HL-60 (cell line): ENCODE data around the genes OVOL3, POLR2I, ZNF345, ZNF420, ZNF383 and ZNF569.

DNA sequence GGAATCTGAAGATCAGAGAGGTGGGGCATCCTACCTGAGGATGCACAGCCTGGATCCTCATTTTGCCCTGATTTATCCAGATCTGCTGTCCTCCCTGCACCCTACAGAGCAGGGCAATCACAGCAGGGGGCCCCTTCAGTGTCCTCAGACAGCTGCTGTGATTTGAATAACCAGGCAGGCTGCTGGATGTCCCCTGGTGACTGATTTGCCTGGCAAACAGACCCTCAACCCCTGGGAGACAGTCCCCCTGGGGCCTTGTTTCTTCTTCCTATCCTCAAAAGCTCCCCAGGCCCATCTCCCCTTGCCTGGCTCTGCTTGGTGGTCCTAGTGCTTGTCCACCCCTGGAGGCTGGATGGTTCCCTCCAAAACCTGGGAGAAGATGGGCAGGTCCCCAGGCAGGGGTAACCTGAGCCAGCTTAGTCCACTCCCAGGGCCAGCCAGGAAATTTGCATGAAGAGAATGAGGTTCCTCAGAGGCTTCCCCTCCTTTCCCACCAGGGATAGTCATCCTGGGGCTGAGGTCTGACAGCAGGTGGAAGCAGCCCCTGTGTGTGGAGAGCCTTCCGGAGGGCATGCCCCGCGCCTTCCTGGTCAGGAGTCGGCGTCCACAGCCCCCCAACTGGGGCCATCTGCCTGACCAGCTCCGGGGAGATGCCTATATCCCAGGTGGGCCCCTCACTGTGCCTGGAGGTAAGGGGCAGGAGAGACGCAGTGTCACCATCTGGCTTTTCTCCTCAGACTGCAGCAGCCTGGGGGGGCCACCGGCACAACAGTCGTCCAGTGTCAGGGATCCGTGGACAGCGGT lies at the start of gene OVOL3:
TSS of gene OVOL3 (plus strand) at position 512 of the 804 bp plus-strand sequence.
- RRBS, result 99% methylated on average over 4 of the region's 11 CpGs

DNA sequence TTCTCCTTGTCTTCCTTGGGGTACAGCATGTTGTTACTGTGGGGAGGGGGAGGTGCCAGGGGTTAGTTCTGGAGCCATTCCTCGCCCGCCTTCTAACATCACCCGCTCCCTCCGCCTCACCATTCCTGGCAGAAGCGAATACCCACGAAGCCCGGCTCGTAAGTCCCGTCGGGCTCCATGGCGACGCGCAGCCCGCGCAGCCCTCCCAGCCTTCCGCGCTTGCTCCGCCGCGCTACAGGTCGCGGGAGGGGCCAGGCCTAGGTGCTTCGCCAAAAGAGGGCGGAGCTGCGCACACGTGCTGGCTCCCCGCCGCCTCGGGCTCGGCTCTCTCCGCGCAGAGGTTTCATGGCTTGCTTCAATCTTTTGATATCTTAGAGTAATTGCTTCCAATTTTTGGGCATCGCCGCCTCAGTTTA lies at the start of gene POLR2I:
TSS of gene POLR2I (minus strand) at position 198 of the 416 bp plus-strand sequence.
- RRBS, result no CpG with 5 or more reads among the region's 34 CpGs

GRCh38 chr19:36119985-36121119 lies 5.1 kb downstream of the TBCB start:
- RRBS, result no CpG with 5 or more reads among the region's 34 CpGs

DNA sequence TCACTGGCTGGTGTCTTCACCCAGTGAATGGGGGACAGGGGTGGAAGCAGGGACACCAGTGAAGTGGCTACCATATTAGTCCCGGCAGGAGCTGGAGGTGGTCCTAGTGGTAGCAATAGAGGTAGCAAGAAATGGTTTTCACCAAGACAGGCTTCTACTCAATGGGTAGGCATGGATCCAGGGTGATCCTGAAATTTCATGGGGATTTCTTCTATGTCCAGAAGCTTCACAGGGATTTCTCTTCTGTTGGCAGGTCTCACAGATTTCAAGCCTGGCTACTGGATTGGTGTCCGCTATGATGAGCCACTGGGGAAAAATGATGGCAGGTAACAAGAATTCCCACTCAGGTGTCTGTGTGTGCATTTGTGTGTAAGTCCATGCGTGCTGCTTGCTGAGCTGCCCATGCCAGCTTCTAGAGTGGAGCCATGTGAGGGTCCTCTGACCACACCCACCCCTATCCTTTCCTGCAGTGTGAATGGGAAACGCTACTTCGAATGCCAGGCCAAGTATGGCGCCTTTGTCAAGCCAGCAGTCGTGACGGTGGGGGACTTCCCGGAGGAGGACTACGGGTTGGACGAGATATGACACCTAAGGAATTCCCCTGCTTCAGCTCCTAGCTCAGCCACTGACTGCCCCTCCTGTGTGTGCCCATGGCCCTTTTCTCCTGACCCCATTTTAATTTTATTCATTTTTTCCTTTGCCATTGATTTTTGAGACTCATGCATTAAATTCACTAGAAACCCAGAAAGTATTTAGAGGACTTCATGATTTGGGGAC lies 10.1 kb downstream of the TBCB start:
- RRBS, result no CpG with 5 or more reads among the region's 11 CpGs

DNA sequence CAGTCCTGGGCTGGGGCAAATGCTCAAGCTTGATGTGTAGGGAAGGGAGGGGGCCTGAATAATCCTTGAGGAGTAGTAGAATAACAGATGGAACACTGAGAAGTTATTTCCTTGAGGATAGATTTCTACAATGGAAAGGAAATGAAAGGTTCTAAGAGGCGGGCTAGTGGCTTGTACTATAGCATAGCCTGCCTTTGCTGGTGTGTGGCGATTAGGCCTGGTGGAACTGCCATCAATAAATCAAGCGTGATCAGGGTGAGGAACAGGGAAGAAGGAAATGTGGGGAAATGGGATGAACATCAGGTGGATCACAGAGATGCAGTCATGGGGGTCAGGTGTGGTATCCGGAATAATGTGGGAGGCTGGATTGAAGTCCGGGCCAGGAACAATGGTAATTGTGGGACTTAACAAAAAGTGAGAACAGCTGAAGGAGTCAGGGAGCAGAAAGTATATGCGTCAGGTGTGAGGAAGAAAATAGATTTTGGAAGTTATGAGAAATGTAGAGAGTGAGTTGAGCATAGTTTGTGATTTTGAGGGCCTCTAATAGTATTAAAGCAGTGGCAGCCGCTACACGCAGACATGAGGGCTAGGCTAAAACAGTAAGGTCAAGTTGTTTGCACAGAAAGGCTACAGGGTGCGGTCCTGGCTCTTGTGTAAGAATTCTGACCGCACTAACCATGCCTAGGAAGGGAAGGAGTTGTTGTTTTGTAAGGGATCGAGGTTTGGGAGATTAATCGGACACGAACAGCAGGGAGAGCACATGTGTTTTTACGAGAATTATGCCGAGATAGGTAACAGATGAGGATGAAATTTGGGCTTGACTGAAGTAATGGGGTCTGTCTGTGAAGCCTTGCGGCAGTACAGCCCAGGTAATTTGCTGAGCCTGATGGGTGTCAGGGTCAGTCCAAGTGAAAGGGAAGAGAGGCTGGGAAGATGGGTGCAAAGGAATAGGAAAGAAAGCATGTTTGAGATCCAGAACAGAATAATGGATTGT lies 5.0 kb upstream of the COX7A1 start:
- RRBS, result no CpG with 5 or more reads among the region's 16 CpGs

- RRBS, result no CpG with 5 or more reads among the region's 6 CpGs
Measured at GRCh38 chr19:36160810-36161309, 8.6 kb upstream of the COX7A1 start.

- RRBS, result 7% methylated on average over 3 of the region's 18 CpGs
Measured at GRCh38 chr19:36331259-36331610, 47.8 kb downstream of the ZFP14 start.

GRCh38 chr19:36341084-36341717 lies 37.8 kb downstream of the ZFP14 start:
- RRBS, result no CpG with 5 or more reads among the region's 6 CpGs

- RRBS, result no CpG with 5 or more reads among the region's 6 CpGs
Measured at GRCh38 chr19:36529204-36529568, 1.1 kb upstream of the ZNF260 start.

- RRBS, result no CpG with 5 or more reads among the region's 47 CpGs
Measured at GRCh38 chr19:36850632-36851596, at the start of gene ZNF345. ZNF345 (plus strand) TSS chr19:36850876.

- RRBS, result 55% methylated on average over 16 of the region's 41 CpGs
Measured at GRCh38 chr19:37007492-37008033, 70.7 kb upstream of the ZNF420 start.

DNA sequence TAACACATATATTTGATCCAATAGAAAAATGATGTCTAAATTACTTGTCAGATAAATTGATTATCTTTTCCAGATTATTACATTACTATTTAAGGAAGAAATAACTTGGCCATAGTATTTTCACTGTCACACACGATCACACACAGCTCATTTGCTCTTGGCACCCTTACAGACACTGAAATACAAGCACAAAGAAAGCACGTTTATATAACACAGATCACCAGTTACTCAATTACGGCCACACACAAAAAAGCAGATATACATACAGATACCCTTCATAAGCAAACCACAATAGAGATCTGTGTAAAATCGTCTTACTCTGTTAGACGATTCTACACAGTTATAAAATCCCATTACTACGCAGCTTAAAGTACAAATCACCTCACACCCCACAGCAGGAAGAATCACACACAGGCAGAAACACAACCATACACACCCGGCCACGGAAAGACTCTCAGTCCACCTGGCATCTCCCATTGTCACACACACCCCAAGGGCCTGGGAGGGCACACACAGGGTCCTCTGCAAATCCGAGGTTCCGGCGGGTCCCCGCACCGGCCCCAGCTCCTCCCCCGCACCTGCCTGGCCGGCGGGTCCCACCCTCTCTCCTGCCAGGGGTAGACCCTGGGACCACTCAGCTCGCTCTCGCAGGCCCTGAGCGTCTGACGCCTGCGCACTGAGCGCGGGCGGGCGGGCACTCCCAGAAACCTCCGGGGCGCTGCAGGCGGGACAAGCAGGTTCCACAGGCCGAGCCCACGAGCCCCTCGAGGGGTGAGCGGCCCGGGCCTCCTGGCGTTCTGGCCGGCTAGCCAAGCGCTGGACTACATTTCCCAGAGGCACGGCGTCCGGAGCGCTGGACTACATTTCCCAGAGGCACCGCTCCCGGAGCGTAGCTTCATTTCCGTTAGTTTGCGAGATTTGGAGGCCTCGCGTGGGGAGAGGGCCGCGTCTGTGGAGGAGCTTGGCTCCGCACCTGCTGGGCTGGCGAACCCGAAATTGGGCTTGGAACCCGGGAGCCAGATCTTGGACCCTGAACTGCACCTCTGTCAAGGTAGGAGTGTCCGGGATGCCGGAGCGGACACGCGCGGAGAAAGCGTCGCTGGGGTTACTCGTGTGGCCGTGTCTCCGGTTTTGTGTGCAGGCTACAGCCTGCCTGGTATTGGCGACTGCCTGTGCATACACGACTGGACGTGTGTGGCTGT lies at the start of gene ZNF420:
TSS of gene ZNF420 (plus strand) at position 914 of the 1,202 bp plus-strand sequence.
- RRBS, result 5% methylated on average over 38 of the region's 67 CpGs

DNA sequence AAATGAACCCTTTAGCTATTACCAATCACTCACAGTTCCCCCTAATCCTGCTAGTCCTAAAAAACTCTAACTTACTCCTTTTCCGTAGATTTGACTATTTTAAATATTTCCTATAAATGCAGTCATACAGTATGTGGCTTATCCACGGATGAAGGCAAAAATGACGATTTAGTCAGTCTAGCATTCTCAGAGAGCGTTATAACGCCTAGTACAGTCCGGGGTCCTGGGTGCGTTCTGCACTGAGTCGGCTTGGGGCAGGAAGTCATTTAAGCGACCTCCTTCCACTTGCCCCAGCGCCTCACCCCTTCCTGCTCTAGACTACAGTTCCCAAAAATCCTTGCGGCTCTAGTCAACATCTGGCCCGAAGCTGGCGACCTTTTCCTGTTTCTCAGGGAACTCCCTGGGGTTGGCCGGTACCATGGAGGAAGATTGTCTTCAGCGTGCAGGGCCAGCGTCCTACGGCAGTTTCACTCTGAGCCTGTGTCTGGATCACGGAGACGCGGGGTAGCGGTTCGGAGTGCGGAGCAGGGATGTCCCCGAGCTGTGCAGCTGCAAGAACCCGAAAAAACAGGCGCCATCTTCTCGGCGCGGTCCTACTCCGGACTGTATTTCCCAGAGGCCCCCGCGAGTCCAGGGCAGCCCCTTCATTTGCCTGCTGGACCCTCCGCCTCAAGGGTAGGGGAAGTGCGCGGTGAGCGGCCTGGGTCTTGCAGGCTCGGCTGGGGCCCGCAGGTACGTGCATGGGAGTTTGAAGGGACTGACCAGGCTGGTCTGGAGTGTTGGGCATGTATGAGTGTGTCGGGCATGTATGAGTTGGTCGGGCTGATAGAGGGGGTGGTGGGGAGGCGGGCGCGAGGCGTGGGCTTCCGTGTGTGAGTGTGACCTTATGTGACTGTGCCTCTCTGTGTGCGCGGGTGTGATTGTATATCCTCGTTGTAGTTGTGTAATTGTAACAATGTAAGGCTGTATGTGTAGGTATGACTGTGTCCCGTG lies at the start of gene ZNF383:
TSS of gene ZNF383 (plus strand) at position 672 of the 993 bp plus-strand sequence.
- RRBS, result no CpG with 5 or more reads among the region's 50 CpGs

DNA sequence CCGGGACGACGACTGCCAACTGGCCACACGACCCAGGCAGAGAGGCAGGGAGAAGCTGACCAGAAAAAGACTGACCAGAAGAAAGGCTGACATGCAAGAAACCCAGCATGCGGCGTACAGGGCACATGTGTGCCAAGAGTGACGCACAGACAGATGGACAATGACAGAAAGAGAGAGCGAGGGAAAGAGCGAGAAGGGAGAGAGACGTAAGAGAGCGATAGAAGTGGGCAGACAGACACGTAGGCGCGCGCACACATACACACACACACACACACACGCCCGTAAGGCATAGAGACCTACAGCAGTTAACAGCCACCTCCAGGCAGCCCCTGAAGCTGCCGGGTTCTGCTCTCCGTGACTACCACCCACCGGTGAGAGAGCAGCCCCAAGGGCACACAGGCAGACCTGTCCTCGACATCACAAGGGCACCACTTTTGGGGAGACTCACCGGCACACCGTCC lies 30.8 kb upstream of the ZNF875 start:
- RRBS, result 95% methylated on average over 7 of the region's 23 CpGs

DNA sequence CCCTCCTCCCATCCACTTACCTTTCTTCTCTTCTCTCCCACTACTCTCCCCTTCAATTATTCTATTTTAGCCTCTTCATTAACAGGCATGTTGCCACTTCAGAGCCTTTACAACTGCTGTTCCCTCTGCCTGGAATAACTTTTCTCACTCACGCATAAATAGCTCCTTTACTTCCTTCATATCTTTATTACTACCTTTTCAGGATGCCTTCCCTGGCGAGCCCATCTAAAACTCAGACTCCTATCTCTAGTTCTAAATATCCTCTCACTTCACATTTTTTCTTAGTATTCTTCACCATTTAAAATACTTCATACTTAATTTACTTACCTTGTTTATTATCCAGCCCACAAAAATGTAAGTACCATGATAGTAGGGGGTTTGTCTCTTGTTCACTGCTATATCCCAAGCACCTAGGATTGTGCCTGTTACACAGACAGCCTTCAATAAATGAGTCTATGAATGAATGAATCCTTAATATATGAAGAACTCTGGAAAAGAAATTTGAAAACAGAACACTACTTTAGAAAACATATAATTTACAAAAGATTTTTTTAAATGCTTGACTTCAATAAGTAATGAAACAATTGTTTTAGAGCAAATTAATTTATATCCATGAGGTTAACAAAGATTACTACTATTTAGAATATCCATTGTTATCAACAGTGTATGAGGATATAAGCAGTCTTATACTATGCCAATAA lies 2.1 kb downstream of the ZNF569 start:
- RRBS, result no CpG with 5 or more reads among the region's 2 CpGs

GRCh38 chr19:37466507-37467646 lies at the start of gene ZNF569:
ZNF569 (minus strand) TSS chr19:37467444.
- RRBS, result 4% methylated on average over 26 of the region's 75 CpGs

GRCh38 chr19:37771314-37771979 lies 7.9 kb downstream of the ZNF573 start:
- RRBS, result no CpG with 5 or more reads among the region's 2 CpGs

DNA sequence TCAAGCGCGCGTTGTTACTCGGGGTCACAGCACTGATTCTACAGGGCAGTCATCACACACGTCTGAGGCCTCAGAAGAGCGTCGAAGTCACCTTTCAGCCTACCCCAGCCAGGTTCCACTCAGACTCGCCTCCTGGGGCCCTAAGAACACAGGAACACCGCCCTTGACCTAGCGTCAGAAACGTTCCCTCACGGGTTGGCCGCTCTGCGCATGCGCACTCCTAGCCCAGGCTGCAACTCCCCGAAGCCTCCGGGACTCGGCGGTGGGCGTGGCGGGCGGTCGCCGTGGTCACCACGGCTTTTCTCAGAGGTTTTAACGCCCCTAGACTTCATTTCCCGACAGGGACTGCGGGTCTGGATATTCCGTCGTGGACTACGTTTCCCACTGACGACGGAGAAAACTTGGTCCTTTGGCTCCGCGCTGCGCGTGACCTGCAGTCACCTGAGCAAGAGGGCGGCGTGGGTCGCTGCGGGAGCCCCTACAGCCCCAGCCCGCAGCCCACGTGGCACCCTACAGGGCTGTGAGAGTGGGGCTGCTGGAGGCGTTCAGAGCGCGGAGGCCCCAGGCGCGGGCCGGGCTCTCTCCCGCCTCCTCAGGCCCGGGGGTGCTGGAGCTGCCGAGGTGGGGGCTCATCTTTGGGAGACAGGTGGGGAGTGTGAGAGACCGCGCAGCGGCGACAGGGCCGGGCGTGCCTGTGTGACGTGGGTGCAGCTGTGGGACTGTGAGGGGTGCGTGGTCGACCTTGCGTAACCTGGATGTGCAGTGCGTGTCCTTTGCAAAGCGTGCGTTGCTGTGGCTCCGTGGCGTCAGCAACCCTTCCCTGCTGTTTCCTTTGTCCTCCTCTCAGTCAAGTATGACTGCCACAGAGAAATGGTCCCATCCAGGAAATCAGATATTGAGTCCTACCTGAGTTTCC lies 38.0 kb upstream of the ZNF573 start:
- RRBS, result 6% methylated on average over 2 of the region's 67 CpGs

GRCh38 chr19:37941249-37942042 lies 34.4 kb downstream of the SIPA1L3 start:
- RRBS, result 93% methylated on average over 3 of the region's 10 CpGs

GRCh38 chr19:37986402-37986891 lies 79.4 kb downstream of the SIPA1L3 start:
- RRBS, result no CpG with 5 or more reads among the region's 9 CpGs